Fallopian tube (tissue), 1 donor: ENCODE data around the gene RNF41.

GRCh38 chr12:55953401-55954522 lies 12.1 kb downstream of the PMEL start:
- PRO-cap: no peak

DNA sequence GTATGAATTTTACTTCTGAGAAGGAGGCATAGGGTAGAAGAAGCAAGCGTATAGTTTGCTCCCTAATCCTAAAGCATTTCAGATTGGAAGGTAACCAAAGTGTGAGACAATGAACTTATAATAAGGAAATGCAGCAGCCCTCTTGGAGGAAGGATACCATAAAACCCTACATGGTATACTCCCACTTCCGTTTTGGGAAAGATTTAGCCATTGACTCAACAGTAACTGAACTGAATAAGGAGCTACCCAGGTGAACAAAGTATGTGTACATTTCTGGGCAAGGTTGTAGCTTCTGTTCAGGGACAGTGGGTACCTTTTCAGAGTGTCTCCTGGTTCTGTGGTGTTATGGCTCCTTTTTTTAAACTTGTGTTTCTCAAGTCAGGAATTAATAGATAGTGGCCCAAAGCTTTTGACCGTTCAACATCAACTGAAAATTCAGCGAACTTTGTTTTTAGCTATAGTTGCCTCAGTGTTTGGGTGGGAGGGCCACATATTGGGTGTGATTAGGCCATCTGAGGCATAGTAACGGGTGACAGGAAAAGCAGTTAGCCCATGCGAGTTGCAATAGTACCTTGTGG lies 3.8 kb downstream of the RAB5B start:
- PRO-cap: no peak

- PRO-cap: no peak
These were observed 5.1 kb upstream of the SUOX start for GRCh38 chr12:55991973-55992358.

GRCh38 chr12:56044235-56044638 lies 2.5 kb downstream of the RPS26 start:
- PRO-cap: no peak

DNA sequence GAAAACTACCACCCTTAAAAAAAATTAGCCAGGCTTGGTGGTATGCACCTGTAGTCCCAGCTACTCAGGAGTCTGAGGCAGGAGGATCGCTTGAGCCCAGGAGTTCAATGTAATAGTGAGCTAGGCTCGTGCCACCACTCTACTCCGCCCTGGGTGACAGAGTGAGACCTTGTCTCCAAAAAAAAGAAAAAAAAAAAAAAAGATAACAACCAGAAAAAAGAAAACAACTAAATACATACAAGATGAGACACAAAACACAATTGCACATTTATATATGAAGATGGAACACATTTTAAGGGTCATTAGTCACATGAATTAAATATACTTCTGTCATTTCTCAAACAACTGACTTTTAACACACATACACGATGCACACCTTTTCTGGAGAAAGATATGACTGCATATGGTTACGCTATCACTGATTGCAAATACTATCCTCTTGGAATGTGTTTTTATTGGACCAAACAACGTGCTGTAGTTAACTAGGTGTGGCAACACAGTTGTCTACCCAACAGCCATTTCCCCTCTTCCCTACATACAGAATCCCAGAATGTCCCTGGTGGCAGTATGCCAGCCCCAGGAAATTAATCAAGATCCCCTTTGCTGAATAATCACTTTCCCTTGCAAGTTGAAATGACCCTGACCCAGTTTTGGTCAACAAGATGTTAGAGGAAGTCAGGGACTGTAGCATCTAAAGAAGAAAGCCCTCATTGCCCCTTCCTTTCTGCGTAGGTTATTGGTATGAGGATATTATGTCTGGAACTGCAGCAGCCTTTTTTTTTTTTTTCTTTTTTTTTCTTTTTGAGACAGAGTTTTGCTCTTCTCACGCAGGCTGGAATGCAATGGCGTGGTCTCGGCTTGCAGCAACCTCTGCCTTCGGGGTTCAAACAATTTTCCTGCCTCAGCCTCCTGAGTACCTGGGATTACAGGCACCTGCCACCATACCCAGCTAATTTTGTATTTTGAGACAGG lies 5.7 kb upstream of the MYL6B start:
- PRO-cap: no peak

DNA sequence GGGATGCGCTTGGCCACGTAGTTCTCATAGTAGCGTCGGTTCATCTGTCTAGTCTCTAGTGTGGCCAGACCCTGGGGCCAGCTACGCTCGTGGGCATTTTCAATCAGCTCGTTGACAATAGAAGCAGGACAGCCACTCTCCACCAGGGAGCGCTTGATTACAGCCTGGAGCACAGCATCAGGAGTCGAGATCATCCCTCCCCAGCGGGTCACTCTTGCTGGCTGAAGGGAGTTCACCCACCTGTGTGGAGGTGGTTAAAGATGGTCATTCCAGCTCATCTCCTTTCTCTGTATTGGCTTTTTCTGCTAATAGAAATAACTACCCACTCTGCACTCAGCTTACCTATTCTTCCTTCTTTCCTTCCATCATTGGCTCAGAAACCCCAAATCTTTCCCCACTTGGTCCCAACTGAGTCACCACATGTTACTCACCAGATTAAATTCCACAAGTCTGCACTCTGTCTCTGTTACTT lies 15.1 kb downstream of the RNF41 start:
- PRO-cap: no peak

DNA sequence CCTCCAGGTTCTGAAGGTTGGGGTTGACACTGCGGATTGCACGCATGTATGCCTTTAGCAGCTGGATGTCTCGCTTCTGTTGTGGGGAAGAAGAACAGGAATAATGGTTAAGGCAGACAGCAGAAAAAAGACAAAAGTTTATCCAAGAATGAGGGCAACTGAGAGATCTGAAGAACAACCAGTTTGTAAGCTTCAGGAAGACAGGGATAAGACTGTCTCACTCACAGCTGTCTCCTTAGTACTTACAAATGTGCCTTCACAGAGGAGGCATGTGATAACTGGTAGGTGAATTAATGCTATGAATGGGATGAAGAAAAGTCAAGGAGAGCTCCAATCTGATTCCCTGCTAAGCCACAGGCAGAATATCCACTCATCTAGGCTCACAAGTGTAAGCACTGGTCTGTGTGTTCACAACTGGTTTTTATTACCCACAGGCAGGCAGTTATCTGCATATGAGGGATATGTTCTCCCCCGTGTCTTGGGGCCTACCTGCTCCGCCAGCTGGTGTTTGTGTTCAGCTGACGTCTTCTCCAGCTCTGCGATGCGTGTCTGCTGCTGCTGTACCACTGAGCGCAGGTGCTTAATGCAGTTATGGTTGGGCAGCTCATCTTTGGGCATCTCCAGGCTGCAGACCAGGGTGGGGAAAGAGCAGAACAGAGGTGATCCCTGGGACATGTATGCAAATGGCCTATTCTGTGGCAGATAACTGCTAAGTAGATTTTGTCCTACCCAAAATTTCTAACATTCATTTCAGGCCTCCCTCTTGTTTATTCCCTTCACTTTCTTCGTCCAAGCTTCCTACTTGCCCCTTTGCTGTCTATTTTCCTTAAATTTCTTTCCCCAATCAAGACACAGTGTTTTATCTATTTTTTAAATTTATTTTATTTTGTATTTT lies 13.8 kb downstream of the RNF41 start:
- PRO-cap: no peak

DNA sequence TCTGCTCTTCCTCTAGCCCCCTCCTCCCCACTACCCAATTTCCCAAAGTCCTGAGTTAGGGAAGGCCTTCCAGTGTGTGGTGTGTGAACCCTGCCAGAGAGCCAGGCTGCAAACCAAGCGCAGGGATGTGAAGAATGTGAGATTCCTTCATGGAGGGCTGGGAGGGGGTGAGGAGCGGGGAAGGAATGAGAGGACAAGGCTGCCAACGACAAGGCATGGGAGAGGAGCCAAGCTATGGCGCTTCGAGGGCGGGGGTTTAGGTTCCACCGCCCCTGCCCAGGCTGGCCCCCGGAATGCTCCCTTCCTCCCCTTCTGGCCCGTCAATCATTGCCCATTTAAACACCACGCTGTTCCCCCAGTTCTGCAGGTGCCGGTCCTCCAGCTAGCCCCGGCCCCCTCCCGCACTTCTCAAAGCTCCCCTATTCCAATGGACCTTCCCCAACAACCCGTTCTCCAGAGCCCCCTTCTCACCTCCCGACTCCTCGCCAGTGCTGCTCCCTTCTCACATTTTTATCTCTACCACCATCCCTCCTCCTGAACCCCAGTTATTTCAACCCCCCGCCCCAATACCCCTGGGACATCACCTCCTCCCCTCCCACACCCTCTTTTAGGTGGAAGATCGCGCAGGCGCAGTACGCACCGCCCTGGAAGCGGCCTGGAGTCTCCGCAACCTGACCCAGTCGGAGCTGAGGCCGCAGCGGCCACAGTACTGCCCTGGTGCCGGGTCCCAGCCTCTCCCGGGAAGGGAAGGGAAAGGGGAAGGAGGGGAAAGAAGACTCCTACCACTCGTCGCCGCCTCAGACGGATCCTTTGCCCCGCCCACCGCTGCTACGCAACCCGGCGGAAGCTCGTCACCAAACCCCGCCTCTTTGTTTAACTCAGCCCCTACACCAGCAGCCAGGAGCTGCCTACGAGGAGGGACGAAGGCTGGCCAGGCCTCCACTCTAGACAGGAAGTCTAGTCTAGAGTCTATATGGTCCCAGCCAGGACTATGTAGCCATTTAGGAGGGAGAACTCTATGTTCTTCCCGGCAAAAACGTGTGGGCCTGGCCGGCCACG lies at the start of gene RNF41:
RNF41 (minus strand) TSS at position 803 of the 1,059 bp plus-strand sequence.
- PRO-cap: bidirectional peak, plus-strand start at position 900 of the sequence, minus-strand start at position 803 of the sequence

DNA sequence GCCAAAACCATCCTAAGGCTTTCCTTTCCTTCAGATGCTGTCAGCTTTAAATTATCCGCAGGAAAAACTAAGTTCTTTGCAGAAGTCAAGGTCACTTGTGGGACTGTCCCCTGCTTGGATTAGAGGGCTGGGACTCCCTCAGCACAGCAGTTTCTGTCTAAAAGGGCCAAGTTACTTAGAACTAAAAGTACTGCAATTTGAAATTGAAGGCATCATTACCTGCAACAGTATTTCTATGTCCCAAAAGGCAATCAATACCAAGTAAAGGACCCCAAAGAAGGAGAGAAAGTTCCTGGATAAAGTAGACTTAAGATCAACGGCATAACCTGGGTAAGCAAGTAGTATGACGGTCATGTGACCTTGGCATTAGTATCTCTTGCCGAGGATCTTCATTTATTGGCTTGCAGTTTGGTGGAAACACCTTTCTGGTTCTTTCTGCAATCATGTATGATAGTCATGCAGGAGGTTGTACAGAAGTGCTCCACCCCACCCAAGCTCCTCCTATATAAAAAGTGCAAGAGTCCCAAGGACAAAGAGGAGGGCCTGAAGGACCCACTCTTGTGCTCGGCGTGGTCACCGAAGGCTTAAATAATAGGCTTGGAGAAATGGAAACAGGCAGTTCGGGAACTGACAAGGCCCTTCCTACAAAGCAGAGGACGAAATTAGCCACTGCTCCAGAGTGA lies 919 bp downstream of the CS start:
- PRO-cap: unidirectional peak, plus-strand start at position 532 of the sequence

GRCh38 chr12:56496758-56497075 lies 8.8 kb upstream of the GLS2 start:
- PRO-cap: no peak

DNA sequence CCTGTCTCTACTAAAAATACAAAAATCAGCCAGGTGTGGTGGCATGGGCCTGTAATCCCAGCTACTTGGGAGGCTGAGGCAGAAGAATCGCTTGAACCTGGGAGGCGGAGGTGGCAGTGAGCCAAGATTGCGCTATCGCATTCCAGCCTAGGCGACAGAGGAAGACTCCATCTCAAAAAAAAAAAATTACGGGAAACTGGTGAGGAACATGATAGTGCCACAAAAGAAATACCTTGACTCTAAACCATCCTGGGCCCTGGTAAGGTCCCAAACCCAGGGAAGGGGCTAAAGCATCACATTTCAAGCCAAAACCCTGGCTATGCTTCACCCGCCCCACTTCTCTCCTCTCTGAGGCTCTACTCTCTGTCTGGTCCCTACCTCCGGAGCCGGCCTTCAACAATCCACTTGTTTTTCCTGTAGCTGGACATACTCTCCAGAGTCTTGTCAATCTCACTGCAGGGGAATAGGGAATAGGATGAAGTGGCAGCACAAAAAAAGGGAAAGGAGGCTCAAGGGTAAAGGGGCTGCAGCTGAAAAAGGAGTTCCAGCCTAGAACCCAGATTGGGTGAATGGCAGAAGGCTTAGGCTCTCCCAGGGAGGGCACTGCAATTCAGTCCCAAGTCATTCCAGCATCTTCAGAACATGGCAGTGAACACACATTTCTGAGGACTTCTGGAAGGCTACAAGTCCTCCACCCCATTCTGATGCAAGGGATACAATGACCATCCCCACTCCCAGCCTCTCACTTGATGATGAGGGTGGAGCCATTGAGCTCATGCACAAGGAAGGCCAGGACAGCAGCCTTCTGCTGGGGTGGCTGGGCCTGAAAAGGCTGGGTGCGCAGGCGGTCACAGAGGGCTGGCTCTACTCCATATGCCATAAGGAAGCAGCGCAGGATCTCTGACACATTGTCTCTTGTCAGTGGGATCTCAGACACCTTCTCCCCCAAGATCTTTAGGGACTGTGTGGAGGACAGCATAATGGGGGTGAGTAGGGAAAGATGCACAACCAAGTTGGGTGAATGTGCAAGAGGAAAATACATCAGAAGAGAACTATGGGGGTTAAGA lies 26.0 kb downstream of the BAZ2A start:
- PRO-cap: no peak

DNA sequence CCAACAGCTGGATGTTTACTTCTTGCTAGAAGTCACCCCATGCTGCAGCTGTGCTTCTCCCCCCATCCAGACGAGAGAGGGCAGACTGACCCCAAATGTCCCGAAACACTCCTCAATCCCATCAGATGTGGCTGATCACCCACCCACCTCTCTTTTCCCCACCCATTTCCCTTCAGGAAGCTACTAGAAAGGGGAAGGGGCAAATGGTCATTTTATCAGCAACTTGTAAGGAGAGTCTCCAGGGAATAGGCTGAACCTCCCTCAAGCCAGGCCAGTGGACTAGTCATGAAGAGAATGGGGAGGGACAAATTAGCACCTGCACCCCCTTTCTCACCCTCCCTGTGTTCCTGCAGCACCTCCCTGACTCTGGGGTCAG lies 2.7 kb upstream of the BAZ2A start:
- PRO-cap: no peak

DNA sequence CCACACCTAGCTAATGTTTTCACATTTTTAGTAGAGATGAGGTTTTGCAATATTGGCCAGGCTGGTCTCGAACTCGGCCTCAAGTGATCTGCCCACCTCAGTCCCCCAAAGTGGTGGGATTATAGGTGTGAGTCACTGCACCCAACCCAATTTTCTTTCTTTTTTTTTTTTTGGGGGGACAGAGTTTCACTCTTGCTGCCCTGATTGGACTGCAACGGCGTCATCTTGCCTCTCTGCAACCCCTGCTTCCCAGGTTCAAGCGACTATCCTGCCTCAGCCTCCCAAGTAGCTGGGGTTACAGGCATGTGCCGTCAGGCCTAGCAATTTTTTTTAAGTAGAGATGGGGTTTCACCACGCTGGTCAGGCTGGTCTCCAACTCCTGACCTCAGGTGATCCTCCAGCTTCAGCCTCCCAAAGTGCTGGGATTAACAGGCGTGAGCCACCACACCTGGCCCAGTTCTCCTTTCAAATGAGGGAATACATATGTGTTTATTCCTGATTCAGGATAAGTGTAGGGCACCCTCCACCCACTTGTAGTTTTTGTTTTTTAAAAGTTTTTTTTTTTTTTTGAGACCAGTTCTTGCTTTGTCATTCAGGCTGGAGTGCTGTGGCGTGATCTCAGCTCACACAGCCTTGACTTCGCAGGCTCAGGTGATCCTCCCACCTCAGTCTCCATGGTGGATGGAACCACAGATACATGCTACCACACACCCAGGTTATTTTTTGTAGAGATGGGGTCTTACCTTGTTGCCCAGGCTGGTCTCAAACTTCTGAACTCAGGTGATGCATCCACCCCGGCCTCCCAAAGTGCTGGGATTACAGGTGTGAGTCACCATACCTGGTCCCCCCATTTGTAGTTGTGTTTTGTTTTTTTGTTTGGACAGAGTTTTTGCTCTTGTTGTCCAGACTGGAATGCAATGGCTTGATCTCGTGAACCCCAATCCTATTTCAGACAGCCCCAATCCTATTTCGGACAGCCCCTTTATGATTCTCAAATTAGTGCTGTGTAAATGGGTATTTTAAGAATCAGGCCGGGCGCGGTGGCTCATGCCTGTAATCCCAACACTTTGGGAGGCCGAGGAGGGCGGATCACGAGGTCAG lies 7.5 kb downstream of the PTGES3 start:
- PRO-cap: no peak

DNA sequence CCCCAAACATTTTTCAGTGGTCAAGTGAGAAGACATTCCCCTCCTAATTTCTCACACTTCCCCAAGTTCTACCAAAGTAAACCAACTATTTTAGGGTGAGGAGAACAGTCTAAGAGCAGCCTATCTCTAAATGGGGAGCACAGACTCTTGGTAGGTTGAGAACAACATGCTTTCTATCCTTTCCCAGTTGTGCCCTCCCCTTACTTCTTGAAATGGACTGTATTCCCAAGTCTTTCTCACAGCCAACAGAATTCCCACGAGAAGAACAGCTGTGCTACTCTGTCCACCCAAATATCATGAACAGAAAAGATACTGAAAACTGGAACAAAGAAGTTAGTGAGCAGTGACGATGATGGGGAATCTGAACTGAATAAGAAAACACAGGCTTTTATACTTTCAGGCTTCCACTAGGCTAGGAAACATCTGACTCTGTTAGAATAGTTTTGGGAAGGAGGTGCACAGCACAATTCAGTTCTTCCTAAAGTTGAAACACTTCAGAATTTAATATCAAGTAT lies 3.4 kb downstream of the NACA start:
- PRO-cap: no peak

GRCh38 chr12:56932766-56933401 lies 1.3 kb downstream of the SDR9C7 start:
- PRO-cap: no peak

GRCh38 chr12:57042996-57043506 lies 6.9 kb downstream of the MYO1A start:
- PRO-cap: no peak

DNA sequence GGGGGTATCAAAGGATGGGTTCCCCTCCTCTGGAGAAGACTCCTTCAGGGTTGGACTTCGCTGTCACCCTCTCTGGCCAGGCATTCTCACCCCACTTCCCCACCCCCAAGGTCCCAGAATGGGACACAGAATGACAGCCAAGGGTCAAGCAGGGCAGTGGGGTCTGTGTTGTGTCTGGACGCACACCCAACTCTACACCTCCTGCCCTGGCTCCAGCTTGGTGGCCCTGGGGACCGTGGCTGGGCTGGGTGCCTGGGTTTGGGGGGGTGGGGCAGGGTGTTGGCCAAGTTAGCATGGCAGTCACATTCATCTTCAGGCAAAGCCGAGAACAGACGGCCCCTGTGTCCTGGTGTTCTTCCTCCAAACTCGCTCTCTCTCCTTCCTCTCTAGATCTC lies 5.6 kb downstream of the LRP1 start:
- PRO-cap: no peak

DNA sequence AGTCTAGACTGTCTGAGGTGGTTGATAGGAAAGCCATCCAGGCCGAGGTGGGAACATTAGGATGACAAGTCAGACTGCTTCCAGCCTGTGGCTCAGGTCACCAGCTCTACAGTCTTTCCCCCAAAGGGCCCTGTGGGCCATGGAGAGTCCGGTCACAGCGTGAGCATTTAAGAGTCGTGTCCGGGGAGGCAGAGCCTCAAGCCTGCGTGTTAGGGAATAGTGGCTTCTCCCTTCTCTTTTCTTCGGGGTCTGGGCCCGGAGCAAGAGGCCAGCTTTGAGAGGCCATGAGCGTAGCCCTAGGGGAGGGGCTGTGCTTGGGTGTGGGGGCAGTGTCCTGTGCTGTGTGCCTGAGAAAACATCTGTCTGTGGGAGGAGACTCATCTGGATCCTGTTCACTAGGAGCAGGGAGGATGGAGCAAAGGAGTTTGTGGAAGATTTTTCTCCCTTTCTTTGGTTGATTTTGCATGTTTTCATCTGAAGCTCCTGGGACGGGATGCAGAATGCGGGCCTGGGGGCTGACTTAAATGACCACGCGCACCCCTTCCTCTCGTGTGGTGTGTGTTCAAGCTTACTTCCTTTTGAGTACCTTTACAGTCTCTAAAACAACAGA lies 13.9 kb downstream of the LRP1 start:
- PRO-cap: bidirectional peak, plus-strand start at position 398 of the sequence, minus-strand start at position 211 of the sequence

DNA sequence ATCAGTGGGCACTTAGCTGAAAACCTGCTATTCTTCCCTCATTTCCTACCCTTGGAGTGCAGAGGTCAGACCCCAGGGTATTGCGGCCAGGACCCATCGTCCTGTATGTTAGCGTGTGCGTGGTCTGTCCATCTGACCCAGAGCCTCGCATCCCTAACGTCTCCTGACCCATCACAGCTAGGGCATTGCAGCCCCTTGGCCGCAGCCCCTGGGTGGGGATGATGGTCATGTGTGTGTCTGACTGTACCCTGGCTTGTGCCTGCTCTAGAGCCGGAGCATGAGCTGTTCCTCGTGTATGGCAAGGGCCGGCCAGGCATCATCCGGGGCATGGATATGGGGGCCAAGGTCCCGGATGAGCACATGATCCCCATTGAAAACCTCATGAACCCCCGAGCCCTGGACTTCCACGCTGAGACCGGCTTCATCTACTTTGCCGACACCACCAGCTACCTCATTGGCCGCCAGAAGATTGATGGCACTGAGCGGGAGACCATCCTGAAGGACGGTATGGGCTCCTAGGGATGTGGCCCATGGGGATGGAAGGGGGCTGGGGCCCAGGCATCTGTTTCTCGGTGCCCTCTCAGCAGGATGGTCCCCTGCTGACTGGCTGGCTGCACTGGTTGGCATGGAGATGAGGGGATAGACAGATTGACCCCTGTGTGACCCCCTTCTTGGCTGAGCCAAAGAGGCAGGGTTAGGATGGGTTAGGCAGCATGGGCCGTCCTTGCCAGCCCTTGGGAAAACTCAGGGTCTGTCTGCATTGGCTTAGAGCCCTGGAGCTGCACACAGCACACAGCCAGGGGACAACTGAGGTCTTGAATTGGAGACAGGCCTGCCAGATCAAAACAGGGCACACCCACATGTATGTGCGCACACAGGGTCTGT lies 30.1 kb downstream of the LRP1 start:
- PRO-cap: no peak

GRCh38 chr12:57160627-57161225 lies 32.4 kb downstream of the LRP1 start:
- PRO-cap: no peak